Cardiac muscle cell (in vitro differentiated cells and primary cell): ENCODE measurements around a stretch of chr1.

GRCh38 chr1:155051777-155052812 lies 979 bp downstream of the ADAM15 start:
- RAMPAGE, long total RNA = no peak
- RRBS = 5% methylated on average over 4 of the region's 34 CpGs

DNA sequence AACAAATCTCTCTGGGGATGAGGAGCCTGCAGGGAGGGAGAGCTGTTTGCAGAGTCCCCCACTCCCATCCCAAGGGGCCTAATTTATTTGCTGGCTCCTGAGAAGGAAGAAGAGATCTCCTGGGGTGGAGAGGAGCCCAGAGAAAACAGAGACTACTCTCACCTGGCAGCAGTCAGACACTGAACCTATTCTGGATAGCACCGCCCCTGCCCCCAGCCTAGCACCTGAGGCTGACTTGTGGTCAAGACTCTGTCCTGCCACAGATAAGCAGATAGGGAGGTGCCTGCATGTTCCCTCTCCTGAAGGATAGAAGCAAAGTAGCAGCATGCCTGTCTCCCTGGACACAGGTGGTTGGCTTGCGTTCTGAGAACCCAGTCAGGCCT lies 1.4 kb upstream of the EFNA3 start:
- RAMPAGE, long total RNA = no peak
- RRBS = no CpG with 5 or more reads among the region's 2 CpGs

DNA sequence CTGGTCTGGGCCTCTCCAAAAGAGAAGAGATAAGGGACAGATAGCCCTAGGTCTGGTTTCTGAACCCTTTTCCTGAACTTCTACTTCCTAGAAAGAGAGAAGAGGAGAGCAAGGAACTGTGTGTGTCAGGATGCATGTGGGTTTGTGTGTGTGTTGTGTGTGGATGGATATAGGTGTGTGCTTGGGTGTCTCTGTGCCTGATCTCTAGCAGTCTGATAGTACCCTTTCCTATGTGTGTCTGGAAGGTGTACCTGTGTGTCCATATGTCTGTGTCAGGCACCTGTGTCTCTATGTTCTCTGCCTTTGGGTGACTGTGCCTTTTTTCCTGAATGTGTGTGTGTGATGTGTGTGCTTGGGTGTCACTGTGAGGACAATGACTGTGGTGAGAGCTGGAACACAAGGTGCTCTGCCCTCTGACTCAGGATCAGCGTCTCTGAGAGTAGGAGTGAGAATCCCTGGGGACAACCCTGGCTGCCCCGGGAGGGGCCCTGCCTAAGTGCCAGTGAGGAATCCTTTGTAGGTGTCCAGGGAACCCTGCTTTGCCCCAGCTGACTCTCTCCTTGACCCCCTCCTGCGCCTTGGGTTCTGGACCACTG lies 883 bp upstream of the EFNA3 start:
- RAMPAGE, long total RNA = no peak
- RRBS = no CpG with 5 or more reads among the region's 3 CpGs

- RAMPAGE, long total RNA = no peak
- RRBS = no CpG with 5 or more reads among the region's 8 CpGs
These were observed 4.5 kb downstream of the EFNA3 start for GRCh38 chr1:155082940-155083669.

DNA sequence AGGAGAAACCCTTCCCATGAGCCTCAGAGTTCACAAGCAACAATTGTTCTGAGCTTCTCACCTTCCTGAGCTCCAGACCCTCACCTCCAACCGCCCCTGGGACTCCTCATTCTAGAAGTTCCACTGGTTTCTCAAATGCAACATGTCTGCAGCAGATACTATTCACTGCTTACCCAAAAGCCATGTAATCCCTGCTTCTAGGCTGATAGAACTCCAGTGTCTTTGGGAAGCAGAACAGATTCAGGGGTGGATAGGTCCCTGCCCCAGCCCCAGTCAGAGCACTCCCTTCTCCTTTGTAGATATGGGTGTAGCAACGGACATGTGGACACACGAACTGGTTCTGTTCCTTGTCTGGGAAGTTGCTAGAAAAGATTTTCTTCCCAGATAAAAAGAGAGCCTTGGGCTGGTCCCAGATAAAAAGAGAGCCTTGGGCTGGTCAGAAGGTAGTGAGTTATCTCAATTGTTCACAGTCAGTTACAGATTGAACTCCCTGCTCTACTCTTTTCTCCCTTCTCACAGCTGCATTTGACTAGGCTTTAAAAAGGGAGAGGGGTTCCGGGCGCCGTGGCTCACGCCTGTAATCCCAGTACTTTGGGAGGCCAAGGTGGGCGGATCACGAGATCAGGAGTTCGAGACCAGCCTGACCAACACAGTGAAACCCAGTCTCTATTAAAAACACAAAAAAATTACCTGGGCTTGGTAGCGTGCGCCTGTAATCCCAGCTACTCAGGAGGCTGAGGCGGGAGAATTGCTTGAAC lies 7.4 kb upstream of the EFNA1 start:
- RAMPAGE, long total RNA = no peak
- RRBS = no CpG with 5 or more reads among the region's 13 CpGs

DNA sequence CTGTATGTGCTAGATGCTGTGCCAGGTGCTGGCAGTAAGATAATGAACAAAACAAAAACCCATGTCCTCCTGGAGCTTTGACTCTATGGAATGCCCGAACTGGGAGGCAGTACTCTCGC lies 2.0 kb upstream of the EFNA1 start:
- RAMPAGE, long total RNA = no peak
- RRBS = no CpG with 5 or more reads among the region's 2 CpGs

- RAMPAGE, long total RNA = no peak
- RRBS = no CpG with 5 or more reads among the region's 9 CpGs
These were observed 3.6 kb downstream of the TRIM46 start for GRCh38 chr1:155177093-155177740.

DNA sequence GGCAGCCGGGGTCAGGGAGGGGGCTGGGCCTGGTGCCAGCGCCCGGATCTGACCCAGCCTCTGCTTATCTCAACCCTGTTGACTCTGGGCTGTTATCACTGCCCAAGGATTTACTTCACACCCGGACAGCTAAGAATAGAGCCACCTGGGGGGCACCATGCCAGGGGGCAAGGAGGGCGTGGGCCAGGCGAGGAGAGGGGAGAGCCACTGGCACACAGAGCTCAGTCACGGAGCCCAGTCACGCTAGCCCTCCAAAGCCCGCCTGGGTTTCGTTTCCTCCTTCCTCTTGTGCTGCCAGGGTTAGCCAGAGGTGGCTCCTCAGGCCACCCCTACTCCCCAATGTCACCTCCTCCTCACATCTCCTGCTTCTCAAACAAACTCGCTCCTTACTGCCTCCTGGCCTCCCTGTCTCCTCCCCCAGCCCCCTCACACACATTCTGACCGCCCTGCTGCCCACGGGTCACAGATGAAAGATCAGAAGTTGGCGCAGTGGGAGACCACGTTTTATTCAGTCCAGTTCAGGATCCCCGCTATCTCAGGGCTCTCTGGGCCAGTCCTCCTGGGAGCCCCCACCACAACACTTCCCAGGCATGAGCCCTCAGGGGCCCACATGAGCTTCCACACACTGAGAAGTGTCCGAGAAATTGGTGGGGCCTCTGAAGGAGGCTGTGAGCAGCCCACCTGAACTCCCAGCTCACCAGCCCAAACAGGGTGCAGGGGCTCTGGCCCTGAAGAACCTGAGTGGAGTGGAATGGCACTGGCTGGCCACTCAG lies 11.9 kb downstream of the TRIM46 start:
- RAMPAGE, long total RNA = no peak
- RRBS = 18% methylated on average over 4 of the region's 17 CpGs

DNA sequence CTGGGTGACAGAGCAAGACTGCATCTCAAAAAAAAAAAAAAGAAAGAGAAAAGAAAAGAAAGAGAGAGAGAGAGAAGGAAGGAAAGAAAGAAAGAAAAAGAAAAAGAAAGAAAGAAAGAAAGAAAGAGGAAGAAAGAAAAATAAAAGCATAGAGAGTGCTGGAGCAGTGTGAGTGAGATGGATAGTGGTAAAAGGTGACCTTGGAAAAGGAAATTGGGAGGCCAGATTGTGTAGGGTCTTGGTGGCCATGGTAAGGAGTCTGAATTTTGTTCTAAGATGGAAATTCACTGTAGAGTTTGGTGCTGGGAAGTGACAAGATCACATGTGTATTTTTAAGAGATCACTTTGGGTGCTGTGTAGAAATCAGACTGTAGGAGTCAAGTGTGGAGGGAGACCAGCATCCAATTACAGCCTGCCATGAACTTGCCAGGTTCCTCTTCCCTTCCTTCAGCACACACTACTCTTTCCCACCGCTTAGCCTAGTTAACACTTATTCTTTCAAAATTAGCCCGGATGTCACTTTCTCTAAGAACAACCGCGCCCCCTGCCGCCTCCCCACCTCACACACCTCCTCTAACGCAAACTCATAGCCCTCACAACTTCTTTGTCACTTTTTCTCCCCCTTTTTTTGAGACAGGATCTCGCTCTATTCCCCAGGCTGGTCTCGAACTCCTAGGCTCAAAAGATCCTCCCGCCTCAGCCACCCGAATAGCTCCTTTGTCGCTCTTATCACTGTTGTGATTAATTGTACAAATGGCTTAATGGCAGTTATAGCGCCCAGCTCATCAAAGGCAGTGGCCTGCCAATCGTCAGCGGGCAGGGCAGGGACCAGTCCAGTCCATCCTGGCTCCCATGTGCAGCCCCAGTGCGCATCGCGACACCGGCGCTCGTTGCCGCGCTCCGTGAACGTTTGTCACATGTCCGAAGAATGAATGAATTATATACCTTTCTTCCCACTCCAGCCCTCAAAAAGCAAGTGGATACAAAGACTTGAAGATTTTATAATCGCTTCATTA lies 14.5 kb downstream of the GBA1 start:
- RAMPAGE, long total RNA = no peak
- RRBS = no CpG with 5 or more reads among the region's 26 CpGs

- RAMPAGE, long total RNA = no peak
- RRBS = no CpG with 5 or more reads among the region's 1 CpG
These were observed 642 bp downstream of the GBA1 start for GRCh38 chr1:155240459-155240754.

DNA sequence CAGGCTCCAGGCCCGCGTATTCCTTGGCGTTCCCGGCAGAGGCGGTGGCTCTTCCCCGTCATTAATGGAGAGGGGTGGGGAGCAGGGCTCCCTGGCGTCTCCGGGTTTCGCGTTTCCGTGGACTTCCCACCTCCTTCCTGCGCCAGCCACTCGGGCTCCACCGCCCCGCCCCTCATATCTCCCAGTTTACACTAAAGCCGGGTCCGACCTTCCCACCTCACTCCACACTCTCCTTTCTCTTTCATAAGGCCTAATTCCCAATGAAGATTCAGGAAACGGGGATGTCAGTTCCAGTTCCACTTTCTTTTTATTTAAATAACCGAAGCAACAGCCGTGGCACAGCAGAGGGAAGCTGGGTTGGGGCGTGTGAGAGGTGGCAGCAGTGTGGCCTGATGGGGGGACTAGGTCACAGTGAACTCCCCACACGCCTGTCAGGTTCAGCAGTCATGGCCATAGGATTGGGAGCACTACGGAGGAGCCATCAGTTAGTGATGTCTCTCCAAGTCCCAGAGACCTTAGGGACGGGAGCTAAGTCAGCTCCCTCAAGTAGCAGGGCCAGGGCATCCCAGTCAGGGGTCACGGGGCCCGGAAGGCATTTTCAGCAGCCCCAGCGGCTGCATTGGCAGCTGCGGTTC lies 531 bp upstream of the ENTREP3 start:
- RAMPAGE, long total RNA = no peak
- RRBS = 3% methylated on average over 10 of the region's 28 CpGs

GRCh38 chr1:155261178-155261728 lies 907 bp downstream of the SCAMP3 start:
- RAMPAGE, long total RNA = no peak
- RRBS = 4% methylated on average over 5 of the region's 5 CpGs

DNA sequence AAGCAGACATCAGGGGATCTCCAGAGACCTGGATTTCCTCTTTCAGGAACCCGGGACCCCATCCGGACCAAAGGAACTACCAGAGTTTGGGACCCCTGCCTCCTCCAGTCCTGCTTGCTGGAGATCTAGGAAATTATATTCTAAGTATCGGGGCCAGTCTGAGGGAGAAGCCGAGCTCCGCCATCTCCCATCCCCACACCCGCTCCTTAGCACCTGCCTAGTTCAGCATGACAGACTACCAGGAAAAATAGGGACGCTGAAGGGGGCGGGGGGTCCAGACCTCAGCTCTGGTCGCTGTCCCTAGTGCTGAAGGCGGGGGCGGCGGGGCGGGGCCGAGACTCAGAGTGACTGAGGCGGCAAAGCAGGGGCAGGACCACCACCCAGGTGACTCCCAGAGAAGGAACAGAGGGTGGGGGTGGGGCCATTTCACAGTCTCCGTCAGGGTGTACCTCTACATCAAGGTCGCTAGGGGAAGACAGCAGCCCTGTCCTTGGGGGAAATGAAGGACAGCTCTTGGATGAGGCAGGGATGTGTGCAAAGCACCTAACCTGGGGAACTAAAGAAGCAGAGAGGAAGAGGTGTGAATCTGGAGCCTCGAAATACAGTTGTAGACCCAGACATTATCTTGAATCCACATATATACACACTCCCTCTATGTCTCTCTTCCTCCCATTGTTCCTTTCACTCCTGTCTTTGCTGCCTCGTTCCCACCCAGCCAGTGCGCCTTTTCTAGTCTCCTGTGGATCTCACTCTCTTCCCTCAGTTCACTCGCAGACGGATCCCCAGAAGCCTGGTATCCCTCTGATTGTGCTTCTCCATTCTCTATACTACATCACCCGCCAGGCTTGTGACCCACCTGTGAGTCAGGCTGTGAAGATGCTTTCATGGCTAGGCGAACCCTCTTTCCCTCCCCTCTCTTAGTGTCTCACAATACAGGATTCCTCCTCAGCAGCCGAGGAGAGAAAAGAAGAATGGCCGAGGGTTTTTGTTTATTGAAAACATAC lies 1.1 kb downstream of the HCN3 start:
- RAMPAGE, long total RNA = no peak
- RRBS = 8% methylated on average over 1 of the region's 26 CpGs

DNA sequence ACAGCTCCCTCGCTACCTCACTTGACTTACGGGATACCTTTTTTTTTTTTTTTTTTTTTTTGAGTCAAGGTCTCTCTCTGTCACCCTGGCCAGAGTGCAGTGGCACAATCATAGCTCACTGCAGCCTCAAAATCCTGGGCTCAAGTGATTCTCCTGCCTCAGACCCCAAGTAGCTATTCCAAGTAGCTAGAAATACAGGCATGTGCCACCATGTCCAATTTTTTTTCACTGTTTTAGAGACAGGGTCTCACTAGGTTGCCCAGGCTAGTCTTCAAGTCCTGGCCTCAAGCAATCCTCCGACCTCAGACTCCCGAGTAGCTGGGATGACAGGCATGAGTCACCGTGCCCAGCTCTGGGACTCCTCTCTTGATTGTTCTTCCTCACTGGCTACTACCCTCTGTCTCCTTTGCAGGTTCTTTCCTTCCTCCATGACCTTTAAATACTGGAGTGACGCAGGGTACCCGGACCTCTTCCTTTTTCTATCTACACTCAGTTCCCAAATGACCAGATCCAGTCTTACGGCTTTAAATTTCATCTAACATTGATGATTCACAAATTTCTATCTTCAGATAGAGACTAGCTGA lies 35.0 kb downstream of the ASH1L start:
- RAMPAGE, long total RNA = no peak
- RRBS = no CpG with 5 or more reads among the region's 8 CpGs

DNA sequence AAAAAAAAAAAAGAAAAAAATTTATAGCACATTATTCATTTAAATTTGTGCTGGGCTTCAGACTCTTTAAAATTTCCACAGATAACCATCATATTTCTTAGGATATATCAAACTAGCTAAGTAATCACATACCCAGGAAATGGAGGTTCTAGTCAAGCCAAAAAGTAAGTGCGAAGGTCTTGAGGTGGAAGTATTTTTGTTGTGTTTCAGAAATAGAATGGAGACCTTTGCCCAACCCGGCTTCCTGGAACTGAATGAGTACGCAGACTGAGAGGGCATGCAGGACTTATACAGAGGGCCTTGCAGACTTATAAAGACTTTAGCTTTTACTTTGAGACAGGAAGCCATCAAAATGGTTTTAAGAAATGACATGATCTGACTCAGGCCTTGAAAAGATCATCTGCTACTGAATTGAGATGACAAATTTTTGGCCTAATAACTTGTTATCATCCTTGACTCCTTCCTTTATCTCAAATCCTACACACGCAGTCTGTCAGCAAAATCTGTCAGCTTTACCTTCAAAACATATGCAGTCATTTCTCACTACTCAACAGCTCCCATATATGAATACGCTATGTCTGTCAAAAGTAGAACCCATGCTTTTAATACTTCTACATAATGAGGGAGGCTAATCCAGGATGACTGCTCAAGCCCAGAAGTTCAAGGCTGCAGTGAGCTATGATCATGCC lies 26.5 kb downstream of the ASH1L start:
- RAMPAGE, long total RNA = no peak
- RRBS = no CpG with 5 or more reads among the region's 5 CpGs

GRCh38 chr1:155659254-155659453 lies 29.4 kb downstream of the YY1AP1 start:
- RAMPAGE, long total RNA = no peak
- RRBS = no CpG with 5 or more reads among the region's 3 CpGs

DNA sequence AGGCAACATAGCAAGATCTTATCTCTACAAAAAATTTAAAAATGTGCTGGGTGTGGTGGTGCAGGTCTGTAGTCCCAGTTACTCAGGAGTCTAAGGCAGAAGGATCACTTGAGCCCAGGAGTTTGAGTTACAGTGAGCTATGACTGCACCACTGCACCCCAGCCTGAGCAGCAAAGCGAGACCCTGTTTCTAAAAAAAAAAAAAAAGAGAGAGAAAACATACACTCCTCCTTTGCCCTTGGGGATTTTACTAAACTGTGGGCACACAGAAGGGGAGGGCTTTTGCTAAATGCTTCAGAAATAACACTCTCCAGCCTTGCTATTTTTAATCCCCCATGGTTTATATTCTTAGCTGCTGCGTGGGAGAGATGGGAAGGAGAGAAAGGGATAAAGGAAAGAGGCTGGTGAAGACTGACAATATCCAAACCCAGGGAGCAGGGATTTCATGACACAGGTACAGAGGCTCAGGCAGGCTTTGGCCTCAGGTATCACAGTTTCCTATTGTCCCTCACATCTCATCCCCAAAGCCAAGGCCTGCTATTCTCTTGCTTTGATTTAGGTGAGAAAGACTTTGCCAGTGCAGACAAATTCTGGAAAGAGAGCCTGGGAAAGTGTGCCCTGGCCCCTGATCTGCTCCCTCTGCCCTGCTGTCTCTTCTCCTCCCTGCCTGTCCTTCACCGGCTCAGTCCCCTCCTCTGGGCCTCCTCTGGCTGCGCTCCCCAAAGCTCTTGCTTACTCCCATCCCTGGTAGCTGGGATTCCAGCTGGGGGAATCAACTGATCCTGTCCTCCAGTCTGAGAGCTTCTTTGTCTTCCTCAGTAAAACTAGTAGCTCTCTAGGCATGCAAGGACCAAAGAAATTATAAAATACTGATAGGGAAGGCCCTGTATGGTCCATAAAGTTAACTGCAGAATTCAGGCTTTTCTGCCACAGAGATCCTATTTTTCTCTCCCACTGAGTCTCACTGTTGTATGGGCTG lies 17.8 kb downstream of the ARHGEF2 start:
- RAMPAGE, long total RNA = no peak
- RRBS = no CpG with 5 or more reads among the region's 4 CpGs

- RAMPAGE, long total RNA = no peak
- RRBS = no CpG with 5 or more reads among the region's 3 CpGs
These were observed 18.4 kb downstream of the SSR2 start for GRCh38 chr1:156002244-156002949.

- RAMPAGE, long total RNA = no peak
- RRBS = no CpG with 5 or more reads among the region's 13 CpGs
These were observed 7.8 kb downstream of the MEX3A start for GRCh38 chr1:156074288-156075037.

DNA sequence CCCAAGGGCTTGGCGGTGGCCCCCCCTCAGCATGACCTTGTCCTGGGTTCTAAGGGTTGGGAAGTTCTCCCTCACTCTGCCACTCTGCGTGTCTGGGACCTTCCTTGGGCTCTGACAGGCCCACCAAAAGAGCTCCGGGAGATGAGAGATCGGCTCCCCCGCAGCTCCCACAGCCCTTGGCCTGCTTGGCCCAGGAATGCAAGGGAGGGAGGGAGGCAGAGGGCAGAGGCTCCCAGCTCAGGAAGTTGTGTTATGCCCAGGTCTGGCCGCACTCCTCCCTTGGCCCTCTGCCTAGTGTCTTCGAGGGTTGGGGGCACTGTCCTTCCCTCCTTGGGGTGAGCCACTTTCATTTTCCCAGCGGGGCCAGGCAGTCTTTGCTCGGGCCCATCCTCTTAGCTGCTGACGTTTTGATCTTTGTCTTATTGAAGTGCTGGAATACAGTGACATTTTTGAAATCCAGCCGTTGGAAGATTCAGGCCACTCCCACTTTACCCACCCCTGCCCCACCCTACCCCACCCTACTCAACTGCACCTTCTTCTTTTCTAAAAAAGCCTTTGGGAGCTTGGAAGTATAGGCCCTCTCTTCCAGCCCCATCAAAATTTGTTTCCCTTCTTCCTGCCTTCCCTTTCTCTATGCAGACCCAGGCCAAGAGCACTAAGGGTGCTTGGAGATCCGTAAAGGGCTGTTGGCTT lies 1.5 kb downstream of the LMNA start:
- RAMPAGE, long total RNA = no peak
- RRBS = no CpG with 5 or more reads among the region's 12 CpGs